Cardiac atrium fibroblast (primary cell): ENCODE results near the genes ADAM12, INSYN2A and FOXI2.

GRCh38 chr10:125123512-125124600 is 96.0 kb upstream of the CTBP2 start:
- RAMPAGE, long total RNA = no peak

GRCh38 chr10:125146706-125147759 is 119.2 kb upstream of the CTBP2 start:
- RAMPAGE, long total RNA = no peak

DNA sequence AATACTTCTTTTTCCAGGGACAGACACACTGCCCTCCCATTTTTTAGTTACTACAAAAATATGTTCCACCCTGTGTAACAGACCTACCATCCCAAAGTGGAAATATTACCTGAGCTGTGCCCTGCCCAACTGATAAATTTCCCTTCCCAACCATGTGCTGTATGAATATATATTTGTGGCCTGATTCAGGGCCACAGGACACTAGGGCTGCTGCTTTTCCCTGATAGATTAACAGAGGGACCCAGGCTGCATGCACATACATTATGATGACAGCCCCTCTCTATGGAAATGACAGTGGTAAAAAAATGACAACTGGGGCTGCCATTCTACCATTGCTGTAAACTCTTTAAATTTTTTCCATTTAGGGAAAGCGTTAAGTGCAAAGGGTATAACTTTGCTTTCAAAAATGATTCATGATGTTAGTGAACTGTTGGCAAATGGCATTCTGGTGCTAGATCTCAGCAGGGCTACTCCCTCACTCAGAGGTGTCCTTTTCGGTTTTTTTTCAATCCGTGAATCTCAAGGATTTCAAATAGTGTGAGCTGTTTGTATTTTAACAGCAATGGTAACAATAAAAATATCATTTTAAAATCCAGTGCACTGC is 128.3 kb upstream of the CTBP2 start:
- RAMPAGE, long total RNA = no peak

- RAMPAGE, long total RNA = no peak
Measured at GRCh38 chr10:125660685-125660907, 22.4 kb downstream of the TEX36 start.

DNA sequence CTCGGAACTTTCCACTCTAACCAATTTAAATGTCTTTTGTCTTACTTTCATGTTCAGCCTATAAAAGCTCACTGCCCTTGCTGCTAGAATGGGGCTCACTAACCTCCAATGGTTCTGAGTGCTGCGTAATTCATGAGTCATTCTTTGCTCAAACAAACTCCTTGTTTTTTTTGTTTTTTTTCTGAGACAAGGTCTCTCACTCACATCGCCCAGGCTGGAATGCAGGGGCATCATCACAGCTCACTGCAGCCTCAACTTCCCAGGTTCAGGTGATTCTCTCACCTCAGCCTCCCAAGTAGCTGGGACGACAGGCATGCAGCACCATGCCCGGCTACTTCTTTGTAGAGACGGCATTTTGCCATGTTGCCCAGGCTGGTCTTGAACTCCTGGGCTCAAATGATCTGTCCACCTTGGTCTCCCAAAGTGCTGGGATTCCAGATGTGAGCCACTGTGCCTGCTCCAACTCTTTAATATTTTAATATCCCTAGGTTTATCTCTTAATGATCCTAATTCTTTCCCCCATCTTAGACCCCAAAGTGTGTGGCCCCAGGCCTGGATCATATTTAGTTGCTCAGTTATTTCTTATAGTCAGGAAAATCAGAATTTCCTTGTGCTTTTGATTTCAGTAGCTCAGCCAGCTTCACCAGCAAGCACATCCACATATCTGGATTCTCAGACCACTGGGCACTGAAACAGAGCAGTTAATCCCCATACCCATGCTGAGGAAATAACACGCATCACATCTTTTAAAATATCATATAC is 1.4 kb downstream of the DHX32 start:
- RAMPAGE, long total RNA = no peak

GRCh38 chr10:126060063-126061004 is 164.0 kb downstream of the FANK1 start:
- RAMPAGE, long total RNA = no peak

DNA sequence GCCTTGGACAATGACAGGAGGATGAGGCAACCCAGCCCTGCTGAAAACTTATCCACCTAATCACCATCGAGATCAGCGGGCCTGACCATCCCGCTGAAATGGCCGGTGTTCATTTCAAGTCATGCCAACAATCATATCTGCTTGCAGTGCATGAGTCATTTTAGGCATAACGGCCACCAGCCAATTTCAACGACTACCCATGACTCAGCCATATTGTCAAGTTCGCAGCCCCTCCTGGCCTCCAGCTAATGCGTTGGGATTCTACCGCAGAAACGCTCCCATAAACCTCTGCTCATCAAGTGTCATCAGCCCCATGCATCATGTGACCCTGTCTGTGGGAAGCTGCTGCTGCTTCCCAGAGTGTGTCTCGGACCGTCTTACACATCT is 189.0 kb downstream of the ADAM12 start:
- RAMPAGE, long total RNA = no peak

GRCh38 chr10:126213959-126214434 is 174.3 kb downstream of the ADAM12 start:
- RAMPAGE, long total RNA = no peak

DNA sequence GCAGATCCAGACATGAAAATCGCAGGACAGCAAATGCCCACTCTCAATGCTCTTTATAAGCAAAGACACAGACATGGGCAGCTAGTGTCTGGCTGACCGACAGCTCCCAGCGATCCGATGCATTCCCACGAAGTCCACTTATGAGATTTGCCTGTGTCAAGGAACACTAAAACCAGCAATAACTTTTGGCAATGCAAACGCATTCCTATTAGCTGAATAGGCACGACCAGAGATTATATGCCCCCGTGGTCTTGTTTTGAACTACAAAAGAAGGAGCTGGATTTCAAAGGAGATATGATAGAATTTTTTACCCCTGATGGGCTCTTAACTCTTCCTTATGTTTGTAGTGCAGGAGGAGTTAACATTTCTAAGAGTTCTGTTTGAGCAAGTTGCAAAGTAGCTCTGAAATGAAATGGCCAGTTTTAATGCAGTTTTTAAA is 72.5 kb downstream of the ADAM12 start:
- RAMPAGE, long total RNA = no peak

- RAMPAGE, long total RNA = no peak
Measured at GRCh38 chr10:126347927-126348166, 40.4 kb downstream of the ADAM12 start.

GRCh38 chr10:126387837-126388924 is at the start of gene ADAM12:
Gene ADAM12 (minus strand): TSS chr10:126388477.
- RAMPAGE, long total RNA = no peak

- RAMPAGE, long total RNA = no peak
Measured at GRCh38 chr10:126950249-126951196, 45.3 kb downstream of the DOCK1 start.

DNA sequence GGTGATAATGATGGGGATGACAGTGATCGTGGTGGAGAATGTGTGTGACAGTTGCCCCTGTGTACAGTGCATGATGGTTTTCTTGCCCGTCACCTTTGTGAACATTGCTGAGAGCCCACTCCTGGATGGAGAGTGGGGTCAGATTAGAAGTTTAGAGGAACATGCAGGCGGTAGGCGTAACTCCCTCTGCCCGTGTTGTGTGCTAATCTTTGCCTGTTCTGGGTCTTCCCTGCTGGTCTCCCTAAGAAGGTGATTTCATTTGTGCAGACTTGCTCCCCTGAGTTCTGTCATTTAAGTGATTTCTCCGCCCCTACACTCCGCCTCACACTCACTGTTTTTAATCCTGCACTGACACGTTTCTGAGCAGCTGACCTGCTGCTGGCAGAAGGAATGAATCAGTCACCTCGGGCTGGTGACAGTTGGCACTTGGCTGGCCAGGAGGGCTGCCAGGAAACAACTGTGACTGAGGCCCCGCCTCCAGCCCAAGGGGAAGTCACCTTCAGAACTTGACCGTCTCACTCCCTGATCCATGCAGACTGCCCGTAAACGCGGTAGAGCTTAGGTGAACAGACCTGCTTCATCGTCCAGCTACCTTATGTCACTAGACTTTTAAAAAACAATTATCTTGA is 107.4 kb downstream of the DOCK1 start:
- RAMPAGE, long total RNA = no peak

DNA sequence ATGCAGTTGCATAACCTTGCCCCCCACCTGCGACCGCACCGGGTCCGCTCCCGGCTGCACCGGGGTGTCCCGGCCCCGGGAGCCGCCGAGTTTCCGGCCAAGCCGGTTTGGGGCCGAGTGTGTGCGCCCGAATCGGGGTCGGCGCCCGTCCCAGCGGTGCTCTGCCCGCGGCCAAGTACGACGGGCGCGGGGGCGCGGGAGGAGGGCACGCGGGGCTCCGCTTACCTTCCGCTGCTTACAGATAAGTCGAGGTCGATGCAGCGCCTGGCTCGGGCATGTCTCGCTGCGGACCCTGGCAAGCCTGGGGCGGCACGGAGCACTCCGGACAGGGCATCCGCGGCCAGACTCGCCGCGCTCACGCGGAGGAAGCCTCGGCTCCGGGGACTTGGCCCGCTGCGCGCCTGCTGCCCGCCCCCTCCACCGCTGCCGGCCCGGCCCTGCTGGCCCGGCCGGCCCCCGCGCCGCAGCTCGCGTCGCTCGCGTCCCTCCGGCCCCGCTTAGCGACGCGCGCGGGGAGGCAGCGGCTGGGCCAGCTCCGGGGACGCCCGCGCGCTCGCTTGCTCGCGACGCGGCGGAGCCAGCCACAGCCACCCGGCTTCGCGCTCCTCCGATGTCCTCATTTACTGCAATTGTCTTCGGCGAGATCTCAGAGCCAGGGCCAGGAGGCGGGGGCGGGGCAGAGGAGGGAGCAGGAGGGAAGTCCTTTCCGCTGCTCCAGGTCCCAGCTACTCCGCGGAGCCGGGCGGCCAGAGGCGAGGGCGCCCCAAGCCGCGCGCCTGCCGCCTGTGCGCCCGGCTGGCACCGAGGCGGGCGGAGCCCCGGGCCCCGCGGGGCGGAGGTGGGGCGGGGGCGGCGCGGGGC is at the start of gene INSYN2A:
Gene INSYN2A (minus strand): TSS at position 820 of the 861 bp plus-strand sequence.
- RAMPAGE, long total RNA = no peak

GRCh38 chr10:127736813-127737854 is at the start of gene FOXI2:
Gene FOXI2 (plus strand): TSS chr10:127737185.
- RAMPAGE, long total RNA = no peak

- RAMPAGE, long total RNA = no peak
Measured at GRCh38 chr10:127911411-127912027, 4.6 kb downstream of the PTPRE start.

DNA sequence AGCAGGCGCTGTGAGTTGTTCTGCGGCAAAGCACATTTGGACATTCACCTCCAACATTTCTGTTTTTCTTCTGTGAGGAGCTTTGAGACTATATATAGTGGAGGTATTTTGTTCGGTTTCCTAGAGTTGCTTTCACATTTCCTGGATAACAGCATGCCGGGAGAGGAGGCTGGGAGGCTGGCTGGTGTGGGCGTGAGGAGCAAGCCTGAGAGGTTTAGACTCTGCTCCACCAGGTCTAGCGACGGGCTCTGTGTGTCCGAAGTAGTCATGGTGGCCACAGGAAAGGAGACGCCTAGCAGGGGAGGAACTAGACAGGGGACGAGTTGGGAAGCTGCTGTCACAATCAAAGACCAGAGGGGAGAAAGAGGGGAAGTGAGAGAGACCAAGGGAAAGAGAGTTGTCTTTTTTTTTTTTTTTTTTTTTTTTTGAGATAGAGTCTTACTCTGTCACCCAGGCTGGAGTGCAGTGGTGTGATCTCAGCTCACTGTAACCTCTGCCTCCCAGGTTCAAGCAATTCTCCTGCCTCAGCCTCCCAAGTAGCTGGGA is 19.6 kb downstream of the PTPRE start:
- RAMPAGE, long total RNA = no peak

DNA sequence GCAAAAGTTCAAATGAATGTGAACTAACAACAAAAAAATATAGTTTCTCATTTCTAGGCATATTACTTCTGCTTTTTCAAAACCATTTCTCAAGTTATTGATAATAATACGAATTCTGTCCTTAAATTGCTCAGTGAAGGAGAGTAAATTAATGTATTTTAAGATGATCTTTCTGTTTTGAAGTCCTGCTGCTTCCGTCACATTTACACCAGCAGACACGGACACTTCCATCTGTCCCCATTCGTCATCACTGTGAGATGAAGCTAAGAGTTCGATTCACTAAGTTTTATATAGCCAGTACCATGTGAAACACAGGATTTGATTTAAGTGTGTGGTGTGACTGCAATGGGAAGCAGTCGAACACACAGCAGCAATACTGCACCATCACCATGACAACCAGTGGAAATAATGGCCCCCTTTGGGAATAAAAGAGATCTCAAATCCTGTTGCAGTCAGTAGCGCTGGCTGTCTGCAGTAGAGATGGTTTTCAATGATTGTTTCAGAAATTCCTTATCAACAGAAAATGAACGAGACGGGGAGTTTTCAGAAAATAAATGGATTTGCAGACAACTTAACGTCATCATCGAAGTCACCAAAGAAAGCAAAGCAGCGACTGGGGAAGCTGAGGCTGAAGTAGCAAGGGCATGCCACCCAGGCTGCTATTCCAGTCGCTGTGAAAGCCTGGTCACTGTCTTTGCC is 90.9 kb downstream of the PTPRE start:
- RAMPAGE, long total RNA = no peak

GRCh38 chr10:128070736-128071067 is 55.5 kb downstream of the MKI67 start:
- RAMPAGE, long total RNA = no peak

DNA sequence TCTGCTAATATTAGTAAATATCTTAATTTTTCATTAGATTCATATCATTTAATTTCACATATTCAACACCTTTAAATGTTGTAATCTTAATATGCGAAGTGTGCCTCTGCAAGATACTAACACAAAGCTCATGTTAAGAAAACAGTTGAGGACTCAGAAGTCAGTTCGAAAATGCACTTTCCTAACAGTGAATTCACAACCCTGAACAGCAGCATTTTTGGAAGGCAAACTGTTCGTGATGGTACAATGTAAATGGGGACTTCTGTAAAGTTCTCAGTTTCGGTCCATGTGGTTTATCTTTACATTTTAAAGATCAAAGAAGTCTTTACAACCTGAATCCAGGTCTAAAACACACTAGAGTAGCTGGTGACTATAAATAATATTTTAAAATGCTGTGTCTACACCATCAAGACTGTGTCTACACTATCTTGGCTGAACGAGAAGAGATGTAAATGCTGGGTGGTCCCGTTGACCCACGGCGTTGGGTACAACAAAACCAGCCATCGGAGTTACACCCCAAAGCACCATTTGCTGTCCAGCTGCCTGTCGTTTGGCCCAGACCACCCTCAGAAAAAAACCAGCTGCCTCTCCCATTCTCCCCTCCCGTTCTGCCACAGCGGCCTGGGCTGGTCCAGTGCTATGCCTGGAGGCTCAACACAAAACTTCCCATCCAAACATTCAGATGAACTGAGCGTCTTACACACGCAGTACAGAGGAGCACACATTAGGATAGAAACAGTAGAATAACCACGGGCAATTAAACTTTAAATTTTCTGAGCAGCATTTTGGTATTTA is 42.9 kb downstream of the MKI67 start:
- RAMPAGE, long total RNA = no peak